A673 (cell line): ENCODE measurements around the genes C15orf62 and RHOV.

DNA sequence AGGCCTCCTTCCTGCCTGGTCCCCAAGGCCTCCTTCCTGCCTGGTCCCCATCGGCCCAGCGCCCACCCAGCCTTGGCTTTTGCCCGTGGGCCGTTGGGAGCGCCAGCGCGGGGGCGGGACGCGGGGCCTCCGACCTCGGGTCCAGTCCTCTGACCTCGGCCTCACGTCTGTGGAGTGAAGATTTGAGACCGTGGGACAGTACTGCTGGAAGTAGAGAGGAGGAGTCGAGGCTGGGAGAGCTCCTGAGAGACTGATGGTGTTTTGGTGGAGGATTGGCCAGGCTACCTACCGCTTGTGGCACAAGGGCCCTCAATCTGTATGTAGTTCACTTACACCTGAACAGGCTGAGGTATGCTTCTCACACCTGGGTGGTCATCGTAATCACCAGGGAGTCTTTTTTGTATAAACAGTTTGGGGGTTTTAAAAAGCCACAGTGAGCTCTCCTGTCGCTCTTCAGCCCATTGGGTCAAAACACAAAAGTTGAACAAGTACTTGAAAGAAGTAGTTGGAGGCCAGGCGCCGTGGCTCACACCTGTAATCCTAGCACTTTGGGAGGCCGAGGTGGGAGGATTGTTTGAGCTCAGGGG lies 500 bp downstream of the IVD start:
- PRO-cap, result no peak

GRCh38 chr15:40420712-40421169 lies 15.1 kb downstream of the IVD start:
- PRO-cap, result no peak

DNA sequence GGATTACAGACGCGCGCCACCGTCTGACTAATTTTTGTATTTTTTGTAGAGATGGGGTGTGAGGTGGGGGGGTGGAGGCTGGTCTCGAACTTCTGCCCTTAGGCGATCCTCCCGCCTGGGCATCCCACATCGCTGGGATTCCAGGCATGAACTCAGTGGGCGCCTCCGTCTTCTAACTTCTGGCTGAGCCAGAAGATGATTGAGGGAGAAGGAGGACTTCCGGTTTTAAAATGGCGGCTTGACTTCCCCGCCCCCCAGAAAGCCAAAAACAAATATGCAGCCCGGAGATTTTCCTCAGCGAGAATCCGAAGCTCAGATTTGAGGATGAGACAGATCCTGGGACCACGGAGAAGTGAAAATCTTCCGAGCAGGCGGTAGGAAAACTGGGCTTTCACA lies 17.0 kb downstream of the CHST14 start:
- PRO-cap, result no peak

GRCh38 chr15:40567181-40567543 lies 1.9 kb upstream of the RPUSD2 start:
- PRO-cap, result no peak

DNA sequence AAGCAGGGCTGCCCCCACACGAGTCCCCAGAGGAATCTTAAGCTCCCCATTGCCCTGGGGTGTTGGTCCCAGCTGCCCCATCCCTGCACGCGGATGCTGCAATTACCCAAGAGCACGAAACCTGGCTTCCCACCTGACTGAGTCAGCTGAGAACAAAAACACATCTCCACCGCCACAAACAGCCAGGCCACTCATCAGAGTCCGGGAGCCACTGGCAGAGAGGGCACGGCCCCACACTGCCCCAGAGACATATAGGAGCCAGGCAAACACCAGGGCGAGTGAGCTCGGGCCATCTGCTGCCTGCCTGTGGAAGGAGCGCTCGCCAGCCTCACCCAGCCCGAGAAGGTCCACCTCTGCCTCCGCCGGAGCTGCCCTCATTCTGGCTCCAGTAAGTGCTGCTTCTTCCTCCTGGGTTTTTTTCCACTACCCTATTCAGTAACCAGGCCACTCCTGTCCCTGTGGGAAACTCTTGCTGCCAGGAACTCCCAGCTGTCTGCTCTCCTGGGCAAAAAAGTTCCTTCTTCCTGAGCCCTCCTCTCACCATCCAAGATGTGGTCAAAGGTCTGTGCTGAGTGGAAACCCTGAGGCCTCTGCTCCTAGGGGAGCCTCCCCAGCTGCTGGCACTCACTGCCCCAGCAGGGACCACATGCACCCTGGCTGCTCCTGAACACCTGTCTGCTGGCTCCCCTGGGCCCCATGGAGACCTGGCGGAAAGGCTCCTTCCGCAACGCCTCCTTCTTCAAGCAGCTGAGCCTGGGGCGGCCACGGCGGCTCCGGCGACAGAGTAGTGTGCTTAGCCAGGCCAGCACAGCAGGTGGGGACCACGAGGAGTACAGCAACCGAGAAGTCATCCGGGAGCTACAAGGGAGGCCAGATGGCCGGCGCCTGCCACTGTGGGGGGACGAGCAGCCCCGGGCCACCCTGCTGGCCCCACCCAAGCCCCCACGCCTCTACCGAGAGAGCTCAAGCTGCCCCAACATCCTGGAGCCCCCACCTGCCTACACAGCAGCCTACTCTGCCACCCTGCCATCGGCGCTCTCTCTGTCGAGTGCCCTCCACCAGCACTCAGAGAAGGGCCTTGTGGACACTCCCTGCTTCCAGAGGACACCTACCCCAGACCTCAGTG lies at the start of gene C15orf62:
Gene C15orf62, plus strand, starts transcription at position 181 of the 1,126 bp plus-strand sequence.
- PRO-cap, result no peak

DNA sequence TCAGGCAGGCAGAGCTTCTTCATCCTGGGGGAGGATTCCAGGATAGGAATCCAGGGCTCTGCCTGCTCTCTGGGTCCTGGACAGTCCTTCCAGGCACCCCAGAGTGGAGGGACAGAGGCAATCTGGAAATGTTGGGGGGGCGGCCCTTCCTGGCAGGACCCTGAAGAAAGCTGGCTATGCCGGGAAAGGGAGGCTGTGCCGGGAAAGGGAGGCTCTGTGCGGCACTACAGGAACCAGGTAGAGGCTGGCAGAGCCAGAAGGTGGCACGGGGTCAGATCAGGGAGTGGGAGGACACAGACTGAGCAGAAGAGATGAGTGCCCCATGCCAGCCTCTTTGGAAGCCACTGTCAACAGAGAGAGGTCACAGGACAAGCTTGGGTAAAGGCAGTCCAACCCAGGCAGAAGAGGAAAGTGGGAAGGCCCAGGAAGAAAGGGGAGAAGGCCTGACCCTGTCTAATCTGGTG lies 1.4 kb downstream of the C15orf62 start:
- PRO-cap, result no peak

DNA sequence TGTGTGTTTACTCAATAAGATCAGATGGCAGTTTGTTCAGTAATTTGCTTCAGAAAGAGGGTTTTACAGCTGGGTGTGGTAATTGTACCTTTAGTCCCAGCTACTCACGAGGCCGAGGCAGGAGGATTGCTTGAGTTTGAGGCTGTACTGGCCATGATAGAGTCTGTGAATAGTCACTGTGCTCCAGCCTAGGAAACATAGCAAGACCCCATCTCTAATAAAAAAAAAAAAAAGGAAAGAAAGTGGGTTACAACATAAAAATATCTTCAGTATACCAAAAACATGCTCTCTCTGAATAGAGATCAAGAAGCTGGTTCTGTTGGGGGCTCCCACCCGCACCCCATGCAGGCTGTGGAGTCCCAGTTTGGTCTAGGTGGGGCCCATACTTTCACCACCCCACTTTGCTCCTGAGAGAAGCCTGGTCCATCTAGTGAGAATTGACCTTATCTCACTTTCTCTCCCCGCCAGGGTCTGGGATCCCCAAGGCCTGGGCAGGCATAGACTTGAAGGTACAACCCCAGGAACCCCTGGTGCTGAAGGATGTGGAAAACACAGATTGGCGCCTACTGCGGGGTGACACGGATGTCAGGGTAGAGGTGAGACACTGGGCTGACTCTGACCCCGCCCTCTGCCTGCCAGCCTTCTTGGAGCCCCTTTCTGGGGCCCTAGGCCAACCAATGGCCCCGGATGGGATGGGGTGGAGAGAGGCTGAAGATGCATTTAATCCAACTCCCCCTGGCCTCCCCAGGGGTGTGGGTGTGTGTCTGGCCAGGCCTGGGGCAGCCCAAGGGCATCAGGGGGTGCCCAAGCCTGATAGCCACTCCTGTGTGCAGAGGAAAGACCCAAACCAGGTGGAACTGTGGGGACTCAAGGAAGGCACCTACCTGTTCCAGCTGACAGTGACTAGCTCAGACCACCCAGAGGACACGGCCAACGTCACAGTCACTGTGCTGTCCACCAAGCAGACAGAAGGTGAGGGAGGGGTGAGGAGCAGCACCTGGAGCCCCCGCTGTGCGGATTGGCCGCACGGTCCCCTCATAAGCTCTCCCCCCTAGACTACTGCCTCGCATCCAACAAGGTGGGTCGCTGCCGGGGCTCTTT lies 9.2 kb downstream of the SPINT1 start:
- PRO-cap, result no peak

DNA sequence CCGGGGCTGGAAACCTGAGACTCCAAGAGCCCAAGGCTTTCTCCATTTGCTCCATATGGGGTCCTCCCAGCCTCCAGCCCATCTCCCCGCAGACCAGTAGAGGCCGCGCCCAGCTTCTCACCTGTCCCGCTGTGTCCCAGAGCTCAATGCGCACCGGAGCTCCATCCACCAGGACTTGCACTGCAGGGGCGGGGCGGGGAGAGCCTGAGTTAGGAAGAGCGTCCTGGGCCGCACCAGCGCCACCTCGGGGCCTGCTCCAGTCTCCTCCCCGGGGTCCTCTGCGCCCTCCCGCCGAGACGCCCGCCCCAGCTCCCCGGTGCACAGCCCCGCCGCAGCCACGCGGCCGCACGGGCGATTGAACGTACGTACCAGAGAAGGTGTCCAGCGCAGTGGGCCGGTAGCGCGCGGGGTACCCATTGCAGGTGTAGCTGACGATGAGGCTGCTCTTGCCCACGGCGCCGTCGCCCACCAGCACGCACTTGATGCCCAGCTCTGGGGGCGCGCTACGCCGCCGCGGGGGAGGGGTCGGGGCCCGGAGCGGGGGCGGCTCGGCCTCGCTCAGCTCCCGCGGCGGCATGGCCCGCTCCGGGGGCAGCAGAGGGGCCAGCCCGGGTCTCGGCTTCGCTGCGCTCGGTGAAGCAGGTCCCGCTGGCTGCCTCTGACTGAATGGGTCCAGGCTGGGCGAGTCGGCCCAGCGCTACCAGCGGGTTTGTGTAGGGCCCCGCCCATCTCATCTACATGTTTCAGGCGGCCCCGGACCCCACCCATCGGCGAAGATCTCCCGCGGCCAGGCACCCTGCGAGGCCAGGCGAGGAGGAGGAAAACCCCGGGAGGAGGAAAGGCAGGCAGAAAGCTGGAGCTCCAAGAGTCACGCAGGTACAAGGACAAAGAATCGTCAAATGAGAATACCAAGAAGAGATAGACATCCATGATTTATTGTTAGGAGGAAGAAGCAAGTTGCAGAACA lies at the start of gene RHOV:
Gene RHOV, minus strand, starts transcription at position 672 of the 967 bp plus-strand sequence.
- PRO-cap, result bidirectional peak, plus-strand start at position 294 of the sequence, minus-strand start at position 182 of the sequence; bidirectional peak, plus-strand start at position 814 of the sequence, minus-strand start at position 664 of the sequence

- PRO-cap, result no peak
Observed at GRCh38 chr15:40906950-40907403, 12.7 kb downstream of the VPS18 start.

DNA sequence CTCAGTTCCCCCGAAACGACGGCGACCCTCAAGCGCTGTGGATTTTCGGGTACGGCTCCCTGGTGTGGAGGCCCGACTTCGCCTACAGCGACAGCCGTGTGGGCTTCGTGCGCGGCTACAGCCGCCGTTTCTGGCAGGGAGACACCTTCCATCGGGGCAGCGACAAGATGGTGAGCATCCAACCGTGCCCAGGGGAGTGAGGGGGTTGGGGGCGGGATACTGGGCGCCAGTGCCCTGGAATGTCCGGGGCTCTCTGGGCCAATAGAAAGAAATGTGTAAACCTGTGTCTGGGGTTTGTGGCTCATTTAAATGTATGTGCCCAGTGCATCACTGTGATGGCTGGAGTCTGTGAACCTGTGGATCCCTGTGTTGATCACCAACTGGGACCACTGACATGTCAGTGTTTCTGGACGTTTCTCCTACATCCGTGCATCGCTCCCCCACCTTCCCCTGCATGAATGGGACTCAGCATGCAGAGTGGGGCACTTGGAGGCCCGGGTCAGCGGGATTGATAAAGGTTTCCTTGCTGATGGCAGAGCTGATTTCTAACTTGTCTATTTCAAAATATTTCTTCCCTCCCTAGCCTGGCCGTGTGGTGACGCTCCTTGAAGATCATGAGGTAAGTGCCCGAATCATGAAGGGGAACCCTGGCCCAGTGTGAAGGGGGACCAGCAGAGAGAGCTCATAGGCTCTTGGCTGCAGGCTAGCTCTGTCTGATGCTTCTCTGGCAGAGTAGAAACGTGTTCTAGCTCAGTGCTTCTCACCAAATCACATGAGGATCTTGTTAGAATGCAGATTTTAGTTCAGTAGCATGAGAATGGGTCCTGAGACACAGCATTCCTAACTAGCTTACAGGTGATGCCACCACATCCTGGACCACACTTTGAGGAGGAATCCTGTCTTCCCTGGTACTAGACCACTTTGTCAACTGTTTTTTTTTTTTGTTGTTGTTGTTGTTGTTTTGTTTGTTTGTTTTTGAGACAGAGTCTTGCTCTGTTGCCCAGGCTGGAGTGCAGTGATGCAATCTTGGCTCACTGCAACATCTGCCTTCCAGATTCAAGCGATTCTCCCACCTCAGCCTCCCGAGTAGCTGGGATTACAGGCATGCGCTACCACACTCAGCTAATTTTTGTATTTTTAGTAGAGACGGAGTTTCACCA lies 754 bp downstream of the CHAC1 start:
- PRO-cap, result unidirectional peak, minus-strand start at position 711 of the sequence

- PRO-cap, result no peak
Observed at GRCh38 chr15:40964238-40964623, 11.0 kb downstream of the CHAC1 start.

- PRO-cap, result no peak
Observed at GRCh38 chr15:40982862-40983348, 29.6 kb downstream of the CHAC1 start.

DNA sequence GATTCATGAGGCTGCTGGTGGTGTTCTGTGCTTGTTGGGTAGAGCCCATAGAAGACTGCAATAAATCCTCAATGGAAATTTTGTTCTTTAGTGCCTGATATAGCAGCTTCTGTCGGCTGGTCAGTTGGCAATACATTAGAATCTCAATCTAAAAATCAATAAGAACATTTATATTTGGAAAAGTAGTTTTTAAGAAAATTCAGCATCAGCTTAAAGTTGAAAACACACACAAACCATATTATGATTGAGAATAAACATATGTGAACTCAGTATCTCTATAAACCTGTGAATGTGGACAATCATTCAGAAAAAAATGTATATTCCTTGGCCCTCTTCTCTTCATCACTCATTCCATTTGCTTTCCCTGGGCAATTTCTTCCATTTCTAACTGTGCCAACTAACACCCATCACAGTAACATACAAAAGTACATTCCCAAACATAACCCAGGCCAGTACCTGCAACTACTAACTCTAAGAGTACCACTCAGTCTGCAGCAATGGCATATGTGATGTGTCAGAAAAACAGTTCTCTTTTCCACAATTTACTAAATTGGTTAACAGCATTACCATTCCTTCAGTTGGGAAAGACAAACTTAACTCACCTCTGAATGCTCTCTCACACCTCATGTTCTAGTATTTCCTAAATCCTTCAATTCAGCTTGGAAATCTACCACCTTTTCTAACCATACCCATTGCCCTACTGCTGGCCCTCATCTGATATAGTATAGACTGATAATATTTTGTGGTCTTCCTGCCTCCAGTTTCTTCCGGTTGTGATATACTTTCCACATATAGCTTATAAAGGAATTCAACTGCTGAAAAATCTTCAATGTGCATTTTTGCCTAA lies 65.9 kb downstream of the INO80 start:
- PRO-cap, result no peak

- PRO-cap, result no peak
Observed at GRCh38 chr15:41259644-41260262, 28.7 kb downstream of the CHP1 start.

DNA sequence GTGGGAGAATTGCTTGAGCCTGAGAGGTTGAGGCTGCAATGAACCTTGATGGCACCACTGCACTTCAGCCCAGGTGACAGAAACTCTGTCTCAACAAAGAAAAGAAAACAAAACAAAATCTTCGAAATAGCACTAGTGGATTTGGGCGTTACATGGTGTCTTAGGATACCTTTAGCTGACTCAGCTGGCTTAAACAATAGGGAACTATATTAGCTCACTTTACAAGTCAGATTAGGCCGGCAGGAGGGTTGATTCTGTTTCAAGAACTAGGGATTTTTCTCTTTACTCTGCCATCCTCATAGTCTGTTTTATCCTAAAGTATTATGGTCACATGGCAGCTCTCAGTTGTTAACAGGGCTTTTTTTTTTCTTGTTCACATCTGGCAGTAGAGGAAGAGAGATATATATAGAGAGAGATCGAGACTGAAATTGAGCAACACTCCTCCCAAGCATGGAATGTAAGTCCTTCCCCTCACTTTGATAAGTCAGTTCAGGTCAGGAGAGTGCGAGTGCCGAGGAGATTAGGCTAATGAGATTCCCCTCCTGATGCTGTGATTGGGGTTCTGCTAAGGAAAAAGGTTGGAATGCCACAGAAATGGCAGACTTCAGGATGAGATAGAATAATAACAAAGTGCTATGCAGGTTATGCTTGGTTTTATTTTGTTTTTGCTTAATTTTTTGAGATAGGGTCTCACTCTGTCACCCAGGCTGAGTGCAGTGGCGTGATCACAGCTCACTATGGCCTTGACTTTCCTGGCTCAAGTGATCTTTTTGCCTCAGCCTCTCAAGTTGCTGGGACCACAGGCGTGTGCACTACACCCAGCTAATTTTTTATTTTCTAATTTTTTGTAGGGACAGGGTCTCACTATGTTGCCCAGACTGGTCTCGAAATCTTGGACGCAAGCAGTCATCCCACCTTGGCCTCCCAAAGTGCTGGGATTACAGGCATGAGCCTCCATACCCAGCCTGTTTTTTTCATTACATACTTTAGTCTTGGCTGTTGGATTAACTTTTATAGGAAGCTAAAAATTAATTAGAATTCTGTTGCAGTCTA lies 33.0 kb downstream of the CHP1 start:
- PRO-cap, result no peak

GRCh38 chr15:41531008-41531466 lies 13.0 kb downstream of the RPAP1 start:
- PRO-cap, result no peak

GRCh38 chr15:41659974-41660230 lies 100.9 kb downstream of the TYRO3 start:
- PRO-cap, result no peak

GRCh38 chr15:41765755-41766991 lies 8.1 kb upstream of the MAPKBP1 start:
- PRO-cap, result no peak

DNA sequence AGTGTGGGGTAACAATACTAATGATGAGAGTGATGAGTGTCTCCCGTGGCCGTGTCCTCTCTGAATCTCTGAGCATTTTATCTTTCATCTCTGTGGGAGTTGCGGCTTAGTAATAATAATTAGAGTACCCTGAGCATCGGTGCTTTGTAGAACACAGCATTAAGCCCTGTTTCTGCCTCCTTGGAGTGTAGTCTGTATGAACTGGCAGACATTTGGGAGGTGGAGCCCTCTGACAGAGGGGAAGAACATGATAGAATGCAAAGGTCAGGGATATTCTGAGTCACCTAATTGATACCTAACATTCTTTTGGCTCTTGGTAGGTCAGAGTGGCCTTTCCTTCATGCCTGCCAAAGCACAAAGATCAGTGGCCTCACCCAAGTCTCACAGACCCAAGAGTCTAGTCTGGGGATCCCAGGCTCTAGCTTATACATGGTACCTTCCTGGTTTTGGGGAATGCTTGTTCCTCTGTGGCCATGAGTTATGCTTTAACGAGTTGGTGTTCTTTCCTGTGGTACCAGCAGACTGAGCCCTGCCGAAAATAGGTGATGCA lies 24.9 kb downstream of the MAPKBP1 start:
- PRO-cap, result no peak

- PRO-cap, result no peak
Observed at GRCh38 chr15:41858151-41858640, 19.5 kb downstream of the PLA2G4B start.